ENCODE measurements around a stretch of chr5.

DNA sequence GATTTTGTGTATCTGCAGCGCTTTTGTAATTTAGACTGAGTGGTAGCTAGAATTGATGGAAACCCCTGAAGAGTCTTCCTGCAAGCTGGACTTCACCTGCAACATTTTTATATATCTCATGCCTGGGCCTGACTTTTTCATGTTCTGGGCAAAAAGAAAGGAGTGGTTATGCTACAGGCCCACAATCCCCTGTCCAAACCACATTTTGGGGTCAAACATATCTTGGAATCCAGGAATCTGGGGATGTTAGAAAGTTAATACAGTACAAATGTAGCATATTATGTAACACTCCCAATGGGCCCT lies 4.5 kb downstream of the BHMT start:
- RRBS = no CpG with 5 or more reads among the region's 1 CpG

DNA sequence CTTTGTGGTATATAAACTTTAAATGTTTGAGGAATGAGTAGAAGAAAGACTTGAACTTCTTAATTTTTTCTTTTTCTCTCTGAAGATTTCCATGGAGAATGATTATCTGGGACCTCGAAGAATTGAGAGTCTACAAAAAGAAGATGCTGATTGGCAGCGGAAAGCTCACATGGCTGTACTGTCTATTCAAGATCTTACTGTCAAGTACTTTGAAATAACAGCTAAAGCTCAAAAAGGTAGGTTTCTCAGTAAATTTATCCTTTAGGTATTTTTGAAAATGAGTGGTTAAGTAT lies 54.1 kb downstream of the JMY start:
- RRBS = no CpG with 5 or more reads among the region's 2 CpGs

GRCh38 chr5:79514472-79515146 lies 675 bp upstream of the HOMER1 start:
- RRBS = no CpG with 5 or more reads among the region's 34 CpGs

GRCh38 chr5:79547124-79547448 lies 33.2 kb upstream of the HOMER1 start:
- RRBS = no CpG with 5 or more reads among the region's 2 CpGs

DNA sequence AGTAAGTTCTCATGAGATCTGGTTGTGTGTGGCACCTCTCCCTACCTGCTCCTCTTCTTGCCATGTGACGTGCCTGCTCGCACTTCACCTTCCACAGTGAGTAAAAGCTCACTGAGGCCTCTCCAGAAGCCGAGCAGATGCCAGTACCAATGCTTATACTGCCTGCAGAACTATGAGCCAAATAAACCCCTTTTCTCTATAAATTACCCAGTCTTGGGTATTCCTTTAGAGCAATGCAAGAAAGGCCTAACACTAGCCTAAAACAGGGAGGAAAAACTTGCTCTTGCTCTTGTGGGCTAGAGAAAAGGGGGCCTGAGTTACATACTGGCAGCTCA lies 97.9 kb downstream of the THBS4 start:
- RRBS = no CpG with 5 or more reads among the region's 3 CpGs

DNA sequence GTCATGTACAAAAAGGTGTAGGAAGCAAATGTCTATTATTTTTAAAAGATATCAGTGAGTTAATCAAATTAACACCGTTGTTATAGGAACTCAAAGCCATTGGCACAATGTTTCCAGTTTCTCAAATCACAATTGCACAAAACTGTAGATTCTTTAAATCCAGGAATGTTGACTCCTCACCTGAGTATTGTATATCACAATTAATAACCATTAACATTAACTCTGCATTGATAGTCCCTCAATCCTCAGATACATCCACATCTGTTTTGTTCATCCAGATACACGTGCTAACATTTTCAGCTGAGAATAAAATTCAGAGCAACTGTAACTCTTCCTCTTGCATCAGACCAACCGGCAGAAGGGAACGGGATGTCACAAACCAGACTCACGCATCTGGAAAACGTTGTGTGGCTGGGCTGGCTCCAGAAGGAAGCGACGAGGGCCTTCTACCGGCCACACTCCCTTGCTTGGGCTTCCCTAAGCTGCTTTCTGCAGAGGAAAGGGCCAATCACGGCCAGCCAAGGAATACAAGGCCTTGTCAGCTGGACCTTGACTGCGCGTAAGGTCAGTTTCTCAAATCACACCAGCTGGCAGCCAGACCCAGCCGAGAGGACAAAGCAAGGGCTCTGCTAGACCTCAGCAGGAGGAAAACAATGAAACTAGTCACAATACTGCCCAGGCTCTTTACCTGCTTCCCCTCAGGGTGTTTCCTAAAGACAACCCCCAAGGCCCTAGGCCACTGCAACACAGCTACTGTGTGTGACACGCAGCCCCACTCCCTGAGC lies 105.9 kb downstream of the THBS4 start:
- RRBS = 96% methylated on average over 5 of the region's 14 CpGs

DNA sequence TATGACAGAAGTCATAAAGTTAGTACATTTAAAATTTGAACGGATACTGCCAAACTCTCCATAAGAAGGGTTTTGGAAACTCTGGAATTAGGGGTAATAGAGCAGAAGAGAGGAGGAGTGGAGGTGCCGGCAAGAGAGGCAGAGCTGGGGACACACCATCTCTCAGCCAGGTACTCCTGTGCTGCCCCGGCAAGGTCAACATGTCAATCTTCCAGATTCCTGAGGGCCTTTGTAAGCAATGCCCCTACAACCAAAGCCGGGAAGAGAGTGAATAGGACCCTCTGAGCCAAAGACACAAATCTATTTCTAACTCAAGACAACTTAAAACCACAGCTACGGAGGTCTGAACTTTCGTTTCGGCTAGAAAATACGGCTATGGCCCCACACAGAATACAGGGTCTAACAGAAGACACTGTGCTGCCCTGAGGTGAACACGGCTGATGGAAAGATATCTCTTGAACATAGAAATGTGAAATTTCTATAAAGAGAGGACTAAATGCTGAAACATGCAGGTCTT lies 66.7 kb downstream of the SERINC5 start:
- RRBS = 70% methylated on average over 3 of the region's 9 CpGs

DNA sequence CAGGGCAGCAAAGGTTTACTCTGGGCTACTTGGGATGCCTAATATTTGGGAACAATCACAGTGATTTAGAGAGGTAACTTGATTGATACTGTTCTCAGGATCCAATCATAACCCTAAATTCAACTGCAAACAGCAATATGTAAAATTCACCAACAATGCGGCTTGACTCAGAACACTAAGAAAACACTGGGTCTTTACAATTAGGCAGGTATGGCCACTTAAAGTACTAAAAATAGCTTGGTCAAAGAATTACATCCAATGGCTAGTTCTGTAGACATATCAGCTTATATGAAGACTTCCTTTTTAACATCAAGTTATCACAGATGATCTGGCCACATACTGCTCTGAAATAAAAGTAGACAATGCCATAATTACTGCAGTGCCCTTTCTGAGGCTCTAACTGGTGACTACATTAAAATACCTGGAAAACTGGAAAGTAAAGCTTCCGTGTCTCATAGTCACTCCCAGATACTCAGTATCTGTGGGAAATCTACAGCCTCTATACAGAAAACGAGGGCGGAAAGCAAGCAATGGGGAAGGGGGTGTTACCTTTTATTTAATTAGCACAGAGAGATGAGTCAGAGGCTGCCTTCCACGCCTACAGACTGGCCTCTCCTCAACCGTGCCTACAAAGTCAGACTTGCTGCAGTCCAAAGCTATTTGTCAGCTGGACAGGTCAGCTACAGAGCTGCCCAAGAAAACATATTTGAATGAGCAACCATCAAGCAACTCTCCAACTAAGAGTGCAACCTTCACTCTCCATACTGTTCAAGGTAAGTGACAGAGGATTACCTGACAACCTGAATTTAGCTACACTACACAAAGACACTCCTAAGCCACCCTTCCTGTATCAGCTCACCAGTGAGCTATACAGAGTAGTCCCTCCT lies 8.7 kb downstream of the SERINC5 start:
- RRBS = no CpG with 5 or more reads among the region's 6 CpGs

- RRBS = no CpG with 5 or more reads among the region's 2 CpGs
Observed at GRCh38 chr5:80399350-80399988, 8.4 kb upstream of the ZFYVE16 start.

DNA sequence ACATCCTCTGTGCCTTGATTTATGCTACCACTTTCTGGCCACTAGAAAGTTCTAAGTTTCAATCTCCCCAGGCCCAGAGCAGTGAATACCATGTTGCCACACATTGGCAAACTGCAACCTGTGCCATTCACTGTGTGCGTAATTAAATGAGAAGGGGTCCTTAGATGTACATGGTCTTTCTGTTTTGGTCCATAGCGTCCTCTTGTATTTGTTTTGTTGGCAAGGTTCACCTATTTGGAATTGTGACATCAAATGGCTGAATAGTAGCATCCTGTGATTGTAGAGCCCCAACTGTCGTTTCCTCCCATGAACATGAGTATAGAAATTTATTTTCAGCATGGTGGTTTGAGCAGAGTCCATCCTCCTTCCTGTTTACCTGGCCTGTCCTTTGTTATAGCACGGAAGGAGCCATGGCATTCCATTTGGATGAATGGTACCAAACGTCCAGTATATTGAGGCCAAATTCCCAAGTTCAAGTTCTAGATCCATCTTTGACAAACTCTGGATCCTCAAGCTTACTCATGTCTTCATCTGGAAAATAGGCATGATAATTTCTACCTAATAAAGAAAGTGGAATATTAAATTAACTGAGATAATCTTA lies 16.7 kb downstream of the RASGRF2 start:
- RRBS = no CpG with 5 or more reads among the region's 5 CpGs

DNA sequence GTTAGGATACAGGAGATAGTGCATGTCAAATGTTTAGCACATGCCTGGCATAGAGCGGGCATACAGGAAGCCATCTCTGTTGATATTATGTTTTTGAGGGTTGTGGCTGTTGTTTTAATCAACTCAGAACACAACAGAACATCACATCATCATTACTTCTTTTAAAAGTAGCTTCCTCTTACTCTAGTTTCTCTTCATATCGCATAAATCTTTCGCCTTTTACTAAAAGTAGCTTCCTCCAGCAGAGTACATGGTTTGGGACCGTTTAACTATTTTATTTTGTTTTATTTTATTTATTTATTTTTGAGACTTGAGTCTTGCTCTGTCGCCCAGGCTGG lies 27.7 kb upstream of the CKMT2 start:
- RRBS = no CpG with 5 or more reads among the region's 5 CpGs

DNA sequence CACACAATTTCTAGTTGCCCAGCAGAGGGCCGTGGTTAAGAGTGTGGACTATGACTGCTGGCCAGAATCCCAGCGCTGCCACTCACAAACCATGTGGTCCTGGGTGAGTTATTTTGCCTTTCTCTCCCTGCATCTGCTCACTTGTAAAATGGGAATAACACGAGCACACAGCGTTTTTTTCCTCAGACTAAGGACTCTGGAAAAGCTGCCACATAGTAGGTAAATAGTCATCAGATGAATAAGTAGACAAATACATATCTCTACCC lies 6.6 kb downstream of the CKMT2 start:
- RRBS = no CpG with 5 or more reads among the region's 4 CpGs

- RRBS = no CpG with 5 or more reads among the region's 2 CpGs
Observed at GRCh38 chr5:81304632-81305039, 3.2 kb downstream of the ZCCHC9 start.

DNA sequence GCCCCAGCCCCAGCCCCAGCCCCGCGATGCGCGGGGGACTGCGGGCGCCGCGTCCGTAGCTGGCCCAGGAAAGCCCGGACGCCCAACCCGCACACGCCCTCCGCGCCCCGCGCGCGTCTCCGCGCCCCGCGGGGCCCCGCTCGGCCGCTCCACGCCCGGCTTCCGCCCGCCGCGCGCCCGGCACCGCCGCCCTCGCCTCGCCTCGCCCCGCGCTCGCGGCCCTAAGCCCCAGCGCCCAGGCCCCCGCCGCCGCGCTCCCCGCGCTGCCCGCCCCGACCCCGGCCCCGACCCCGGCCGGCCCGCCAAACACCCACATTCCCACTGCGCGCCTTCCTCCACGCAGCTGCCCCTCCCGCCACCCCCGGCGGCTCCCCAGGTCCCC lies 655 bp downstream of the SSBP2 start:
- RRBS = under 1% methylated on average over 26 of the region's 63 CpGs

DNA sequence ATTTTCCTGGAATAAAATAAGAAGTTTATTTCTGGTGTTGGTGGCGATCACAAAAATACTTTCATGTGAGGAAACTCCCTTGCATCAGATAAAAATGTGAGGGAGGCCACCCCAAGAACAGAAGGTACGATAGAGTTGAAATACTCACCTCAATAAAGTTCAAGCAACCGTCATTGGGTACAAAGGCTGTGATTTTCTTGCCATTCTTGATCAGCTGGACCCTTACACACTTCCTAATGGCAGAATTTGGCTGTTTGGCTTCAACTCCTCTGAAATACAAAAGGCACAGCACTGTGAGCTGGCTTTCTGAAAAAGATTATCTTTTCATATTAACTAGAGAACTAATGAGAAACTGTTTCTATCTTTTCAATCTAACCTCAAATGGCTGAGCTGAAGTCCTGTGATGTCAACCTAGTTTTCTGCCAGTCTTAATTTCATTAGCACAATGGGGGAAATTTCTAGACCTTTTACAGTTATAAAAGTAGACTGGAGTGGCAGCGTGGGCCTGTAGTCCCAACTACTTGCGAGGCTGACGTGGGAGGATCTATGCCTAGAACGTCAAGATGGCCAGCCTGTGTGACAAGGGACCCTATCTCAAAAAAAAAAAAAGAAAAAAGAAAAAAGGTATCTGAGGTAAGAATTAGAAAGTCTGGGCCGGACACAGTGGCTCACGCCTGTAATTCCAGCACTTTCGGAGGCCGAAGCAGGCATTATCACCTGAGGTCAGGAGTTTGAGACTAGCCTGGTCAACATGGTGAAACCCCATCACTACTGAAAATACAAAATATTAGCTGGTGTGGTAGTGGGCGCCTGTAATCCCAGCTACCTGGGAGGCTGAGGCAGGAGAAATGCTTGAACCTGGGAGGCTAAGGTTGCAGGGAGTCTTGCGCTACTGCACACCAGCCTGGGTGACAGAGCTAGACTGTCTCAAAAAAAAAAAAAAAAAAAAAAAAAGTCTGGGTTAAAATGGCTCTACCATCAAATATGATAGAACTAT lies 1.6 kb downstream of the RPS23 start:
- RRBS = no CpG with 5 or more reads among the region's 13 CpGs

- RRBS = no CpG with 5 or more reads among the region's 14 CpGs
Observed at GRCh38 chr5:82347119-82348037, 69.2 kb upstream of the RPS23 start.

- RRBS = no CpG with 5 or more reads among the region's 2 CpGs
Observed at GRCh38 chr5:82539042-82539392, 260.9 kb upstream of the RPS23 start.

GRCh38 chr5:83076748-83077297 lies 371 bp downstream of the TMEM167A start:
- RRBS = 0% methylated on average over 2 of the region's 18 CpGs

DNA sequence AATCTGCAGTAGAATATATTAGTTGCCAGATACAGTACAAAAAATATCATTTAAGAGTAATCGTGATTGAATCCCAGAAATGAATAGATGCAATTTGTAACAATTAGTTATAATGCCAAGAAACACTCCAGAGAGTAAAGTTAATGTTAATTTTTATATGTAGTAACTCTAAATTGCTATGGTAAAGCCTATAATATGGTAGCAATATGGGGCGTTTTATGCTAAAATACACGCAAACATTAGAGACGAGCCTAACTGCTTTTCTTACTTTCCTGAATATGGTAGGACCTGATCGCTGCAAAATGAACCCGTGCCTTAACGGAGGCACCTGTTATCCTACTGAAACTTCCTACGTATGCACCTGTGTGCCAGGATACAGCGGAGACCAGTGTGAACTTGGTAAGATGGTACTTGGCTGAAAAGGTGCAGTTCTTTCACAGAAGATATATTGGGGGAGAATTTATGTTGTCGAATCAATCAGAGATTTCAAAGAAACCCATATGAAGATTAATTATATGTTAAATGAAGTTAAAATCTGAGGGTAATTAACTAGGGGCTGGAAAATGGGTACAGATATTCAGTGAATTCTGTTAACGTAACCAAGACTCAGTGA lies 73.8 kb downstream of the VCAN start:
- RRBS = no CpG with 5 or more reads among the region's 11 CpGs

DNA sequence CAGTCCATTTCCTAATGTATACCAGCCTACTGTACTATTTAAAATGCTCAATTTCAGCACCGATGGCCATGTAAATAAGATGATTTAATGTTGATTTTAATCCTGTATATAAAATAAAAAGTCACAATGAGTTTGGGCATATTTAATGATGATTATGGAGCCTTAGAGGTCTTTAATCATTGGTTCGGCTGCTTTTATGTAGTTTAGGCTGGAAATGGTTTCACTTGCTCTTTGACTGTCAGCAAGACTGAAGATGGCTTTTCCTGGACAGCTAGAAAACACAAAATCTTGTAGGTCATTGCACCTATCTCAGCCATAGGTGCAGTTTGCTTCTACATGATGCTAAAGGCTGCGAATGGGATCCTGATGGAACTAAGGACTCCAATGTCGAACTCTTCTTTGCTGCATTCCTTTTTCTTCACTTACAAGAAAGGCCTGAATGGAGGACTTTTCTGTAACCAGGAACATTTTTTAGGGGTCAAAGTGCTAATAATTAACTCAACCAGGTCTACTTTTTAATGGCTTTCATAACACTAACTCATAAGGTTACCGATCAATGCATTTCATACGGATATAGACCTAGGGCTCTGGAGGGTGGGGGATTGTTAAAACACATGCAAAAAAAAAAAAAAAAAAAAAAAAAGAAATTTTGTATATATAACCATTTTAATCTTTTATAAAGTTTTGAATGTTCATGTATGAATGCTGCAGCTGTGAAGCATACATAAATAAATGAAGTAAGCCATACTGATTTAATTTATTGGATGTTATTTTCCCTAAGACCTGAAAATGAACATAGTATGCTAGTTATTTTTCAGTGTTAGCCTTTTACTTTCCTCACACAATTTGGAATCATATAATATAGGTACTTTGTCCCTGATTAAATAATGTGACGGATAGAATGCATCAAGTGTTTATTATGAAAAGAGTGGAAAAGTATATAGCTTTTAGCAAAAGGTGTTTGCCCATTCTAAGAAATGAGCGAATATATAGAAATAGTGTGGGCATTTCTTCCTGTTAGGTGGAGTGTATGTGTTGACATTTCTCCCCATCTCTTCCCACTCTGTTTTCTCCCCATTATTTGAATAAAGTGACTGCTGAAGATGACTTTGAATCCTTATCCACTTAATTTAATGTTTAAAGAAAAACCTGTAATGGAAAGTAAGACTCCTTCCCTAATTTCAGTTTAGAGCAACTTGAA lies 109.6 kb downstream of the VCAN start:
- RRBS = no CpG with 5 or more reads among the region's 8 CpGs